Mesenchymal stem cell of adipose (primary cell): ENCODE measurements around the genes MMP23B and TMEM52.

- CAGE, long polyA plus RNA, result no peak
These were observed 3.0 kb upstream of the CCNL2 start for GRCh38 chr1:1401693-1403051.

DNA sequence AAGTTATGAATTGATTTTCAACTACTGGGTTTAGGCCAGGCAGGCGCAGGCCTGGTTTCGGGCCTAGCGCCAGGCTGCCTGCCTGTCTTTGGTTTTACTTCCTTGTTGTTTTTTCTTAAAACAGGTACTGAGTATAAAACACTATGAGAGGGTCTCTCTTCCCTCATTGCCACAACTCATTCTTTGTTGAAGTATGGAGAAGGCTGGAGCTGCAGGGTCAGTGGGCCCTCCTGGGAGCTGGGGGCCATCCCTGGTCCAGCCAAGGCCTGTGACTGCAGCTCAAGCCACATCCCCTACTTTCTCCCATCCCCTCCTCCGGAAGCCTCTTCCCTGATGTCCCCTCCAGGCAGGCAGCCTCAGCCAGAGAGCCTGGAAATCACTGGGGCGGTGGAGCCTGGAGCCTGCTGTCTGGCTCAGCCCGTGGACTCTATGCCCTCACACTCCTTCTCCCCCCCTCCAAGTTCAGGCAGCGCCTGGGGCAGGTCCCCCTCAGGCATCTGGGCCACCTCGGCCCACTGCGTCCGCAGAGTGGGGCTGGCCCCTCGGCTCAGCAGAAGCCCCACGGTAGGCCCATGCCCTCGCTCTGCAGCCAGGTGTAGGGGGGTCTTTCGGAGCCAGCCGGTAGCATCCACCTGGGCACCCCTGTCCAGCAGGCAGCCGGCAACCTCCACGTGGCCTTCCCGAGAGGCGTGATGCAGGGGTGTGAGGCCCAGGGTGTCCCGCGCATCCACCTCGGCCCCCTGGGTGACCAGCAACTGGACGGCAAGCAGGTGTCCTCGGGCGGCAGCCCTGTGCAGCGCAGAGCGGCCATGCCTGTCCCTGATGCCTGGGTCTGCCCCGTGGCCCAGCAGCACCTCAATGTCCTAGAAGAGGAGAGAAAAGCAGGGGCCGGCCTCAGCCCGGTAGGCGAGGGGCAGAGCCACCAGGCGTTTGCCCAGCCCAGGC, 2.1 kb downstream of the ANKRD65 start:
- CAGE, long polyA plus RNA, result no peak

- CAGE, long polyA plus RNA, result no peak
These were observed 1.6 kb upstream of the ANKRD65 start for GRCh38 chr1:1422632-1423121.

GRCh38 chr1:1423122-1423424, 2.0 kb upstream of the ANKRD65 start:
- CAGE, long polyA plus RNA, result no peak

- CAGE, long polyA plus RNA, result no peak
These were observed 3.9 kb downstream of the TMEM88B start for GRCh38 chr1:1429488-1430051.

DNA sequence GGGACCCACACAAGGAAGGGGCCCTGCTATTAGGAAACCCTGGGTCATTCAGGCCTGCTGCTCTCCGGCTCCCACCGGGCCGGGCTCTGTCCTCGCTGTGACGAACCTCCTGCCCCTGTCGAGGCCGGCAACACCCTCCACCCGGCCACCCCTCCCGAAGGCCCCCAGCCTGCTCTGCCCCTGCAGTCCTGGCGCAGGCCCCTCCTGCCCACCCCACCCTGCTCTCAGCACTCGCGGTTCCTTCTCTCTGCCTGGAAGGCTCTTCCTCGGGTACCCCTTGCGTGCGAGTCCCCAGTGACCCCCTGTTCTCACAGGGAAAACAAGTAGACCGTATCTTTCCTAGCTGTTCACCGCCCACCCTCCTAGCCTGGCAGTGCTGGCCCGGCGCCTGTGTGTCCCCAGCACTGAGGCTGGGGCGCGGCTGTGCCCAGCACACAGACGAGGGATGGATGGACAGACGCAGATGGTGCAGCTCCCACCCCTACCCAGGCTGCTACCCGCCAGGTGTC, 3.2 kb upstream of the VWA1 start:
- CAGE, long polyA plus RNA, result no peak

DNA sequence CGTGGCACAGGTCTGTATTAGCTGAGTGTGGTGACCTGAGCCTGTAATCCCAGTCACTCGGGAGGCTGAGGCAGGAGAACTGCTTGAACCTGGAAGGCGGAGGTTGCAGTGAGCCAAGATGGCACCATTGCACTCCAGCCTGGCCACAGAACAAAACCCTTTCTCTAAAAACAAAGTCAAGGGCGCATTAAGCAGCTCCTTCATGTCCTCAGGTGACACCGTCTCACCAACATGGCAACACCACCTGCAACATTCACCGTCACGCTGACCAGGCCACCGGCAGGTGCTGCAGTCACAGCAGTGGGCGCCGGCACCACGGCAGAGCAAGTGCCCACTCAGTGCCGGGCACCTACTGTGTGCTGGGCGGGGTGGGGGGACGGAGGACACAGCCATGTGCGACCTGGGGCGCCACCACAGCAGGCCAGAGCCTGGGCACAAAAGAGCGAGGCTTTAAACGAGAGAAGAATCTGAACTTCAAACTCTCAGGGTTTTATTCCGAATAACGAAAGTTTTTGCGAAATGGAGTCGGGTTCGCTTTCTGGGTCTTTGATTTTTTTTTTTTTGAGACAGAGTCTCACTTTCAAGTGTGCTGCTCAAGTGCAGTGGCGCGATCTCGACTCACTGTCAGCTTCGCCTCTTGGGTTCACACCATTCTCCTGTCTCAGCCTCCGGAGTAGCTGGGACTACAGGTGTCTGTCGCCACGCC, 12.2 kb downstream of the ATAD3B start:
- CAGE, long polyA plus RNA, result no peak

GRCh38 chr1:1533225-1533931, 7.0 kb downstream of the TMEM240 start:
- CAGE, long polyA plus RNA, result no peak

DNA sequence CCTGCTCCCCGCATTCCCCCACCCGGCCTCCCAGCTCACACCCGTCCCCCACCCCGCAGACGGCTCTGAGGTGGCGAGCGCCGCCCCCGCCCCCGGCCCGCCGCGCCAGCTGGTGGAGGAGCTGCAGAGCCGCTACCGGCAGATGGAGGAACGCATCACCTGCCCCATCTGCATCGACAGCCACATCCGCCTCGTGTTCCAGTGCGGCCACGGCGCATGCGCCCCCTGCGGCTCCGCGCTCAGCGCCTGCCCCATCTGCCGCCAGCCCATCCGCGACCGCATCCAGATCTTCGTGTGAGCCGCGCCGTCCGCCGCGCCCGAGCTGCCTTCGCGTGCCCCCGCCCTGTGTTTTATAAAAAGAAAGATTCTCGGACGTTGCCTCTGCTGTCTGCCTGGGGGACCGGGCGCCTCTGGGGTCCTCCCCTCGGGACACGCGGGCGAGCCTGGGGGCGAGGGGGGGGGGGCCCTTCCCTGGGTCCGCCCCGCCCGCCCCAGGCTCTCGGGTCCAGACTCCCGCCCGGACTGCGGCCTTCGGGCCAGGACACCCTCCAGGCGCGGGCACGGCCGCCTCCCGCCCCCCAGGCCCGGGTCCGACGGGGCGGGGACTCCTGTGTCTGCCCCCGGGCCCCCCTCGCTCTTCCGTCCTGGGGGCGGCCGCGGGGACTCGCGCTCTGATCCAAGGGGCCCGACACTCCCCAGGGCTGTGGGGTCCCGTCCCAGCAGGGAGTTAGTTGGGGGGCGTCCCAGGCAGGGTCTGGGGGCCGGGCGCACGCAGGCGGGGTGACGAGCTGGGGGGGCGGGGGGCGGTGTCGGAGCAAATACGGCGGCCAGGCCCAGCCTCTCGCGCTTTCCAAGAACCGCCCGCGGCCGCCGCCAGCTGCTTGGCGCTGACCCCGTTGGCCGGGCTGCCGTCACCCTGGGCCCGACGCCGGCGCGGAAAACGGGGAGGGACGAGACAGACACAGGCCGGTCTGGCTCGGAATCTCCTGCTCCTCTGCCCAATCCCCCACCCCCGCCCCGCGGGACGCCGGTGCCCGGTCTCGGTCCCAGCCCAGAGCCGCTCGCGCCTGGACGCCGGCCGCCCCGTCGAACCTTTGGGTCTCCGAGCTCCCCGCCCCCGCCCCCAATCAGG, 1.4 kb upstream of the MMP23B start:
- CAGE, long polyA plus RNA, result no peak

GRCh38 chr1:1631510-1632575, at the start of gene MMP23B:
Gene MMP23B, plus strand, starts transcription at chr1:1632173.
- CAGE, long polyA plus RNA, result no peak

- CAGE, long polyA plus RNA, result no peak
These were observed 11.1 kb downstream of the CDK11B start for GRCh38 chr1:1647640-1648210.

DNA sequence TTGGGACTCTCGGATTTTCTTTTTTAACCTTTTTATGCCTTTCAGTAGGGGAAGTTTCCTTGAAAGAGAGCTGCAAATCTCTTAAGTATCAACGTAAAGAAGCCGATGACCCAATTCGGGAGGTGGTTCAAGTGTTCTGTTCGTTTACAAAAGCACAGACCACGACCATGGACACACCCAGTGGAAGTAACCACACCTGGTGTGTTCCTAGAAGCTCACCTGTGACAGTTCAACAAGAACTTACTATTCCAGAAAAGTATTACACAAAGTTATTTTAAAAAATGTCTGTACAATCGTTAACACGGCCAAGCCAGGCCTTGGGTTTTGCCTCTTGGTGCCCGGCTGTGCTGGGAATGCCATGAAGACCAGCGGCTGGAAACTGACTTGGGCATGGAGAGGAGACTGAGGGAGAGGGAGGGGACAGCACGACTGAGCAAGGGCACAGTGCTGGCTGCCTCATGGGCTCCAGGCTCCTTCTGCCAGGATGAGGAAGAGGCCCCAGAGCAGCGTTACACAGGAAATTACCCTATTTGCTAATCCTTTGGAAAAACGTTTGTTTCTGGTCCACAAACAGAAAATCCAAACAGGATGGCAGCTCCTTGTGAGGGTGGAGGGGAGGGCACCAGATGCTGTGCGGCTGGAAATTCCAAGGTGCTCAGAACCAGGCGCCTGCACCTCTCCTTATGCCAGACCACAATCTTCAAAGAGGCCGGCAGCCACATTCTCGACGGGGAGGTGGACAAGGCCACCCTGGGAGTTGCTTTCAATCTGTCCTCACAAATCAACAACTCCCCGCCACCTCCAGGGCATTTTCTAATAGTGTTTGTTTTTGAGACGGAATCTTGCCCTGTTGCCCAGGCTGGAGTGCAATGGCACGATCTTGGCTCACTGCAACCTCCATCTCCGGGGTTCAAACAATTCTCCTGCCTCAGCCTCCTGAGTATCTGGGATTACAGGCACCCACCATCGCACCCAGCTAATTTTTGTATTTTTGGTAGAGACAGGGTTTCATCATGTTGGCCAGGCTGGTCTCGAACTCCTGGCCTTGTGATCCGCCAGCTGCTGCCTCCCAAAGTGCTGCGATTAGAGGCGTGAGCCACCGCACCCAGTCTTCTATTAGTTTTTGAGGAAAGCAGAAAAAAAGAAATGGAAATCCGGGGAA, 4.2 kb upstream of the CDK11B start:
- CAGE, long polyA plus RNA, result no peak

DNA sequence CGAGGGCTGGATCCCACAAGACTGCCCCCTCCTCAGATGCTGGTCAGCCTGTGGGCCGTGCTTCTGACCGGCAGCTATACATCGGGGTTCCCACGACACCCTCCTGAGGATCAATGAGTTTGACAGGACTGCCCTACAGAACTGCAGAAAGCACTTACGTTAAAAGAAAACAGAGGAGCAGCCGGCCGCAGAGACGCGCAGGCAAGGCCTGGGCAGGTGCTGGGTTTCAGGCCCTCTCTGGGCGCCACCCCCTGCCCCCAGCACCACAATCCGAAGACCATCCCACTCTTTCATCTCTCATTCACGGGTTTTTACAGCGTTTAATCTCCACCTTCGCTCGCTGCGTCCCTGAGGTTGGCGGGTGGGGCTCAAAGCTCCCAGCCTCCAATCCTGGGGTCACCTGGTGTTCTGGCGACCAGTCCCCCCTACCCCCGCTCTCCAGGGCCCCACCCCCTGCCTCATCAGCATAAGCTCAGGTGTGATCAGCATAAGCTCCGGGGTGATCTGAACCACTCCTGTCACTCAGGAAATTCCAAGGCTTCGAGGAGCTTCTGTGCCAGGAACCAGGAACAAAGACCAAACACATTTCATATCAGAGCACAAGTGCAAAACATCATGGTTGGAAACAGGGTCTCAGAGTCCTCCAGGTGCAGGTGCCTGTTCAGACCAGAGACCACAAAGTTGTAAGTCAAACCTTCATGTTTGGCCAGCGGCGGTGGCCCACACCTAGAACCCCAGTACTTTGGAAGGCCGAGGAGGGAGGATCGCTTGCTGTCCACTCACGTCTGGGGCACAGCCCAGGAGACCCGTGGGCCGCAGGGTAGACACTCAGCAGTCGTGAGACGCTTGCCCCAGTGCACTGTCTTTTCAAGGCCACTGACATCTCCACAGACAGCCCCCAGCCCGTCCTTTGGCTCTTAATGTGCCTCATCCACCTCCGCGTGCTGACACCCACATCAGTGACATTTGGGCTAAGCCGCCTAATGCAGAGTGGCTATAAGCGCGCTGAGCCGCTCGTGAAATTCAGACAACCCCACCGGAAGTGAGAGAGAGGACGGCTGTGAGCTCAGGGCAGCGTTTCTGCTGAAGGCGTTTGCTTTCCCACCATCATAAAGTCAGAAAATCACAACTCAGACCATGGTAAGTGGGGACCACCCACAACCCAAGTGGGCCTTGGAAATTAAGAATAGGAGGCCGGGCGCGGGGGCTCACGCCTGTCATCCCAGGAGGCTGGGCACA, 8.9 kb downstream of the SLC35E2B start:
- CAGE, long polyA plus RNA, result no peak

- CAGE, long polyA plus RNA, result no peak
These were observed 24.5 kb downstream of the NADK start for GRCh38 chr1:1753456-1754480.

GRCh38 chr1:1778673-1779629, 681 bp upstream of the NADK start:
- CAGE, long polyA plus RNA, result no peak

DNA sequence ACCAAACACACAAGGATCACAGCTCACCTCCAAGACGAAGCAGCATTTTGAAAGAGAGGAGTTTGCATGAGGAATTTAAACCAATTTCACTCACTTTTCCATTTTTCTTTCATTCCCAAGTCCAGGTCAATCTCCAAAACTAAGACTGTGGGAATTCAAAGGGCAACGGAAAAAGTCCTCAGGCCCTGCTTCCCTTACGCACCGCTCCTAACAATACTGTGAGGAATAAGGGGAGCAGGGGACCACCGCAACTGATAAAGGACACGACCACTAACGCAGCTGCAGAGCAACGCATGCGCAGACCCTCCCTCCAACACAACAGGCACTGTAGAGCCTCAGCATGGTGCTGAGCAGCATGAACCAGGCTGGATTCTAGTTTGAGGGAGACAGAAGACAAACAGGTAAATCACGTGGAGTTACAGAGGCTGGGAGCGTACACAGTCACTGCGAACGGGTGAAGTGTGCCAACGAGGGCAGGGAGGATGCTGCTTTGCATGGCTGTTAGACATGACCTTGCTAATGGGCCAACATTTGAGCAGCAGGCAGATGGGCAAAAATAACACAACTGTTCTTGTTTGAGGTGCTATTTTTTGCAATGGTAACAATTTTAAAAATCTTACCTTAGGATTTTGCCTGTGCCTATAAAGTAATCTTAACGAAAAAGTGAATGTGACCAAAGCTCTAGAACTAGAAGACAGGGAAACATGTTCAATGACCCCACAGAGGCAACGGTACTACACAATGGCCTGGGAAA, 55.1 kb upstream of the NADK start:
- CAGE, long polyA plus RNA, result no peak

GRCh38 chr1:1852662-1853879, 37.8 kb downstream of the GNB1 start:
- CAGE, long polyA plus RNA, result no peak

DNA sequence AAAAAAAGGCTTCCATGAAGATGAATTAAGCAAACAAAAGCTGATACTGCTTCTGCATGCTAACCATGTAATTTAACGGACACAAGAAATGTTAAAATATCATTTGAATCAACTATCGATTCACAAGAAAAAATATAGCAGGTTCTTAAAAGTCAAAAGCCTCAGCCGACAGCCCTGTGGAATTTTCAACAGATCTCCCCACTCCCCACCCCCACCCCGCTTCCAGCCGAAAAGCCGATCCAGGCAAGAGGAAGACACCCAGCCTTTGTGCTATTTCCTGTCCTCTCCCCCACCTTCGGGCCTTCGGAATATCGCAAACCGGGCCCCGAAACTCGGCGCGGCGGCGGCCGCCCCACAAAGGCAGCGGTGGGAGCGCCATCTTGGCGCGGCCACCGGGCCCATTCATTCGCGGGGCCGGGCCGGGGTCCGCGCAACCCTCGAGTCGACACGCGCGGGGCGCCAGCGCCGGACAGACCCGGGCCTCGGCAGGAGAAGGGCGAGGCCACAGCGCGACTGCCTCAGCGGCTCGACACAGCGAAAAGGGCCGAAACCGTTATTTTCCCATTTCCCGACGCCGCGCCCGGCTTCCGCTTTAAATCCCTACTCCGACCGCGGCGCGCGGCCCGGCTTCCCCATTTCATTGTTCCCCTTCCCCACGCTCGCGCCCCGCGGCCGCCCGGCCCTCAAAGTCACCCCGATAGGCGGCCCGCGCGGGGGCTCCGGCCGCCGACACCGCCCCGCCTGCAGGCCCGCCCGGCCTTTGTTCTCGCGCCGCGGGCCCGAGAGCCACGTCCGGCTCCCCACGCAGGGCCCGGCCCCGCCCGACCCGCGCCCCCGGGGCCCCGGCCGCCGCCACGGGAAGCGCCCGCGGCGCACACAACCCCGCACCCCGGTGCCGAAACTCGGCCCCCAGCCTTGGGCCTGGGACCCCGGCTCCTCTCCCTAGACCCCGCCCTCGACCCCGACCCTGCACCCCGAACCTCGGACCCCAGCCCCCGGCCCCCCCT, 913 bp downstream of the GNB1 start:
- CAGE, long polyA plus RNA, result no peak

DNA sequence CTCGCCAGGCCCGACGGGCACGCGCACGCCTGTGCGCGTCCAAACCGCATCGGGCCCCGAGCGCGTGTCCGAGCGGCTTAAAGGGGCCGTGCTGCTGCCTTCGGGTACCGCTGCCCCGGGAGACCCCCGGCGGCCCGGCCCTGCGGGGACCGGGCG, 140 bp upstream of the GNB1 start:
- CAGE, long polyA plus RNA, result no peak

- CAGE, long polyA plus RNA, result no peak
These were observed at the start of gene TMEM52 for GRCh38 chr1:1918521-1919359. Gene TMEM52, minus strand, starts transcription at chr1:1919279.